RPMI7951 (cell line): ENCODE measurements around the gene TBCE.

GRCh38 chr1:234954910-234956280 is 173.2 kb downstream of the TOMM20 start:
- RAMPAGE, long total RNA, result no peak

DNA sequence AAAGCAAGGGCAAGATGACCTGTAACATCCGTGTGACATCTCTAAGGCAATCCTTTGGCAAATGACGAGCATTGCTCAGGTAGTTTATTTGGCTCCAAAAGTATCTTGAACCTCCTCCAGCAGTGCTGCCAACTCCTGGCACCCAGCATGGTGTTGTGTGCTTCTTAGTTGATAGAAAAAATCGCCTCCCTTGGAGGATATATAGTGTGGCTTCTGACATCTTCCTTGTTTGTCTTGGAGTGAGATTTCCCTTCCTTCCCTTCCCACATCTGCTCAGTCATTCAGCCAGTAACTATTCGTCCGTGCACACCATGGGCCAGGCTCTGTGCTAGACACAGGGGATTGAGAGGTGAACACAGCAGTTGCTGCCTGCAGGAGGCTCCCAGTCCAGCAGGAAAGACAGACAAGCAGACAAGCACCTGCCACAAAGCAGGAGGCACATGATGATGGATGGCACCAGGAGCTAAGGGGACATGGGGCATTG is 121.7 kb downstream of the TOMM20 start:
- RAMPAGE, long total RNA, result no peak

DNA sequence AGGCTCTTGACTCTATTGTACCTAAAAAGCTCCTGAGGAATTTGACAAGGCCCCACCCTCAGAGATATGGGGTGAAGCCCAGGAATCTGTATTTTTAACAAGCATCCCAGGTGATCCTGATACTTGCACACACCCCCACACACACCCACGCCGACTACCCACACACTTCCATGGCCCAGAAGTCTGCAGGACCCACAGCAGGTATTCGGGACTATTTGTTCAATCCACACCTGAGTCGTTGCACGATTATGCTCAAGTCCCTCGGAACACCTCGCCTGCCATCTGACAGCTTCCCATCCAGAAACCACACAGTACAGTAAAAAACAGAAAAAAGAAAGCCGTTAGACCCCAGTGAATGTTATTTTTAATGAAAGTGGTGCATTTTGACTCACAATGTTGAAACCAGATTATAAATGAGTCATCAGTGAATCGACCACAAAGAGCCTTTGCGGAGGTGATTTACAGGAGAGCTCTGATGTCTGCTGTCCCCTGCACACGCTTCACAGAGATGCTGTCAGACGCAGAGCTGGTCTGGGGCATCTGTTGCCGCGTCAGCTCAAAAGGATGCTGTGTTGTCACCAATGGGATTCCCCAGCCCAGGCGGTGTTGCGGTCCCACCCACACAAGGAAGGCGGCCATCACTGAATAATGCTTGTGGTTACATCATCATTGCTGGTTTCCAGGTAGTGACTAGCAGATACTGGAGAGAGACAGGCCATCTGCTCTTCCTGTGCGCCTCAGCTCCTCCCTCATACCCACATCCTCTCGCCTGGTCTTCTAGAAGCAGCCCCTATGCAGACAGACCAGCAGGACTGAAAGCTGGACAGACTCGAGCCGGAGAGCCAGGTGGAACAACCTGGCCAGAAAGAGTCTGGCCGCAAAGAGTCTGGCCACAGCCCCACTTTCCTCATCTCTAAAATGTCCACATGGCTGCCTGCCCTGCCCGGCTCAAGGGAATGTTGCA is 116.9 kb downstream of the TOMM20 start:
- RAMPAGE, long total RNA, result no peak

GRCh38 chr1:235301903-235302148 is 26.2 kb downstream of the ARID4B start:
- RAMPAGE, long total RNA, result no peak

GRCh38 chr1:235307325-235307650 is 20.7 kb downstream of the ARID4B start:
- RAMPAGE, long total RNA, result no peak

GRCh38 chr1:235366998-235367834 is at the start of gene TBCE:
Gene TBCE (plus strand): TSS chr1:235367427.
- RAMPAGE, long total RNA, result start-site peak on the plus strand at chr1:235367399-235367451, 120 and 55 reads in 2 replicates

DNA sequence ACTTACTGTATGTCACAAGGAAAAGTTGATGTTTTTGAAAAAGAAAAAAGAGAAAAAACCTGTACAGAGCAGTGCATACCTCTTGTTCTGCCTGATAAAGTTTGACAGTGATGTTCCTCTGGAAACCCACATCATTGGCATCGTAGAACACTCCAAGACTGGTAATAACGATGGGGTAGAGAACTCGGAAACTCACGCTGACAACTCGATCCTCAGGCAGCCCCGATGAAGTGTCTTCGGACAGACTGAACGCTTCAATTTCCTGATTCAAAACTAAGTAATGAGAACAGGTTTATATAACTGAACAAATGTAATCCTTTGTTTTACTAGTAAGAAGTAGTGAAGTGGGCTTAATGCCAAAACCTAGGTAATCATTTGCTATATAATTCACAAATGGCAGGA is 20.0 kb downstream of the B3GALNT2 start:
- RAMPAGE, long total RNA, result no peak

DNA sequence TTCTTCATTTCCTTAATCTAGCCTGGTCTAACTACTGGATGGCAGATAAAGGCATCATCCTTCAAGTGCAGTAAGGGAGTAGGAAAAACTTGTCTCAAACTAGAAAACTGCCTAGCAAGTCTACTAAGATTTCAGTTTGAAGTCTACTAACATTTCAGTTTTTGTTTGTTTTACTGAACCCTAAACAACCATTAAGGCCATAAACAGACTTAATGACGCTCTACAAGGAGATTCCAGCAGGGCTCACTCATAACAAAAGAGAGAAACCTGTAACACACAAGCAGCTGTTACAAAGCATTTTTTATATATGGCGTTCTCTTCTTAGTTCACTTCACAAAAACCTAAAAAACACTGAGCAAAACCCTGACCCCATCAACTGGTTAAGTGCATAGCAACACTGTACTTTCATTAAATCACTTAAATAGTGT is 1.7 kb downstream of the B3GALNT2 start:
- RAMPAGE, long total RNA, result no peak

DNA sequence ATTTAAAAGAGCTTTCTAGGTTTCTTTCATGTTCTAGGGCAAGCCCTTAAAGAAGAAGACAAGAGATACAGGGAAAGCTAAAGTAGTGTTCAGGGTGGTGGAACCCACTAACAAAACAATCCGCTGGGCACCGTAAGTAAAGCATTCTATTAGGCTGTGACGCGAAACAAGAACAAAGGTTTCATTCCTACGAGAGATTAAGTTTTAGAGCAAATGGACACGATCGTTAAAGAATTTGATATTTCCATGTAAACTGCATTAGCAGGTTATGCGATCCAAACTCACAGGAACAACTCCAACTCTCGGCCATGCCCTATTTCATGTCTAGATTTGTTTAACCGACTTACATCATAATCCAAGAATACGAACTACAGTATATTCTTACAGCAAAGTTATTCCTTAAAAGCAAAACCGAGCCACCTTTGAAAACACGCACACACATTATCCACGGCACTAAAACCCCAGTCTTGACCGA is 963 bp downstream of the B3GALNT2 start:
- RAMPAGE, long total RNA, result no peak

- RAMPAGE, long total RNA, result no peak
Measured at GRCh38 chr1:235527035-235527553, 22.8 kb upstream of the B3GALNT2 start.

GRCh38 chr1:235648286-235648817 is 1.2 kb downstream of the GNG4 start:
- RAMPAGE, long total RNA, result no peak

DNA sequence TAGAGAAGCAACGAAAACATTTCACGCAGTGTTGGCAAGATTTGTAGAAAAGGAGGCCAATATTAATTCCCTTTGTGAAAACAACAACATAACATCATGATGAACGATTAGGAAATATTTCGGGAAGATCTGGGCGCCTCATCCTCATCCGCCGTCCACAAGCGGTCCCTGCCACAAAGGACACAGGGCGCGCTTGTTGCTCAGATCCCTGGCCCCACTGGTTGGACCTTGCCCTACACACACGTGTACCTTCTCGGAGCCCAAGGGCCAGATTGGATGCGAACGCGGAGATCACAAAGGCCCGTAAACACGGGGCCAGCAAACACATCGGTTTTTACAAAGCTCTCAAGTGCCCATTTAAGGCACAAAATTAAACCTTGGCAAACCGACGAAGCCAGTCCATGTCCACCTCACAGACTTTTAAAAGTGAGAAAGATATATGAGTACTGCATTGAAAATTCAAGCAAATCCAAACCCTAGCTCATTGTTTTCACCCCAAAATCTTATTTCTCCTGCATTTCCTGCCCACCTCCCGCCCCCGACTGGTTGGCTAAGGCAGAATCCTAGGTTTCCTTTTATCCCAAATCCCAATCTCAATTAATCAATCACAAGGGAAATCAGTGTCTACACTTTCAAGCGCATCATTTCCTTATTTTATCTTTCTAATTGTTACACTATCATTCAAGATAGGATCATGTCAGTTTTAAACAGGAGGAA is 1.5 kb upstream of the GNG4 start:
- RAMPAGE, long total RNA, result no peak

DNA sequence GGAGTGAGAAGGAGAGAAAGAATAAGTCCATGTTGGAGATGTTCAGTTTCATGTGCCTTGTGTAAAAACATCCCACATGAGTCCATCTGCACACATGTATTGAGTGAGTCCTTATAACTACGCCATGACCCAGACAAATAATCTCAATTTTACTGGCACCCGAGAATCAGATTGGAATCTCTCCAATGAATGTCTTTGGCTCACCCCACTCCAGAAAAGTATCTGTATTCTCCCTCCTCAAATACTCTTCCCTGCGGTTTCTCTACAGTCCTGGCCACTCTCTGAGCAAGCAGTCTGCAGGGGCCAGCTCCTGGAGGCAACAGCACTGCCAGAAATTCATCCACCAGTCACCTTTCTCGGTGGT is 16.0 kb upstream of the LYST start:
- RAMPAGE, long total RNA, result no peak

GRCh38 chr1:235972394-235972930 is 92.4 kb downstream of the NID1 start:
- RAMPAGE, long total RNA, result no peak

DNA sequence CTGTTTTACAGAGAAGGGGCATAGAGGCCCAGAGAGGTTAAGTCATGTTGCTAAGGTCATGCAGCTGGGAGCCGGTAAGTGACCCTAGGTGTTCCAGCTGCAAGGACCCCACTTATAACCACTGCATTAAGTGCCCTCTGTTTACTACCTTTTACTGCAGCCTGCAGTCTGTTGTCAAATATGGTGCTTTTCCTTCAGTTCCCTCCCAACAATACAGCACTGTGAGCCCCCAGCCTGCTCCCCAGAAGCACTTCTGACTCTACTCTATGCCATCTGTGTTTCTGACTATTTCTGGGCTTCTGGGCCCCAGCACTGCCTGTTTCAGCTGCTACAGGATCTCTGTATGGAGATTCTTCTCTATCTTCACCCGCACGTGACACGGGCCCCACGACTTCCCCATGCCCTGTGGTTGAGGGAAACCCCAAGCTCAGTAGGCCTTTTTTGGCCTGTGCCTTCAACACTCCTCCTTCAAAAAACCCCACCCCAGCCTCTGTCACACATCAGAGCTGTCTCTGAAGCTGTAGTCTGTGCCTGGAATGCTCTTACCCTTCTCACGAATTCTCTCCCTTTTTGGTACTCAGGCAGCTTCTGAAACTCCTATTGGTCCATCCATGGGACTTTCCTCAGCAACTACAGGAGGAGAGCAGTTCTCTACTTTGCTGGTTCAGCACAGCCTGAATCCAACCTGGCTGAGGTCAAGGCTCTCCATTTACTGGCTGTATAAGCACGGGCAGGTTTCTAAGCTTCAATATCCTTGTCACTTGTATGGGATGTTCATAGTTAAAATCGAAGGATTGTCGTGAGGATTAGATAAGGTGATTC is 1.9 kb upstream of the NID1 start:
- RAMPAGE, long total RNA, result no peak

- RAMPAGE, long total RNA, result no peak
Measured at GRCh38 chr1:236129165-236129900, 13.0 kb upstream of the GPR137B start.

DNA sequence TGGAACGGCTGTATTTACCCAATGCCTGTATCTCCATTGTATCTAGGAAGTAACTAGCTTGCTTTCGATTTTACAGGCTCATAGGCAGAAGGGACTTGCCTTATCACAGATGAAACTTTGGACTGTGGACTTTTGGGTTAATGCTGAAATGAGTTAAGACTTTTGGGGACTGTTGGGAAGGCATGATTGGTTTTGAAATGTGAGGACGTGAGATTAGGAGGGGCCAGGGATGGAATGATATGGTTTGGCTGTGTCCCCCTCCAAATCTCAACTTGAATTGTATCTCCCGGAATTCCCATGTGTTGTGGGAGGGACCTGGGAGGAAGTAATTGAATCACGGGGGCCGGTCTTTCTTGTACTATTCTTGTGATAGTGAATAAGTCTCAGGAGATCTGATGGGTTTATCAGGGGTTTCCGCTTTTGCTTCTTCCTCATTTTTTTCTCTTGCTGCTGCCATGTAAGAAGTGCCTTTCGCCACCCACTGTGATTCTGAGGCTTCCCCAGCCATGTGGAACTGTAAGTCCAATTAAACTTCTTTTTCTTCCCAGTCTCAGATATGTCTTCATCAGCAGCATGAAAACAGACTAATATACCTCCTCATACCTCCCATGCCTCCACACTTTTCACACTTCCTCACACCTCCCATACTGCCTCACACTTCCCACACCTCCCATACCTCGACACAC is 21.0 kb downstream of the GPR137B start:
- RAMPAGE, long total RNA, result no peak

DNA sequence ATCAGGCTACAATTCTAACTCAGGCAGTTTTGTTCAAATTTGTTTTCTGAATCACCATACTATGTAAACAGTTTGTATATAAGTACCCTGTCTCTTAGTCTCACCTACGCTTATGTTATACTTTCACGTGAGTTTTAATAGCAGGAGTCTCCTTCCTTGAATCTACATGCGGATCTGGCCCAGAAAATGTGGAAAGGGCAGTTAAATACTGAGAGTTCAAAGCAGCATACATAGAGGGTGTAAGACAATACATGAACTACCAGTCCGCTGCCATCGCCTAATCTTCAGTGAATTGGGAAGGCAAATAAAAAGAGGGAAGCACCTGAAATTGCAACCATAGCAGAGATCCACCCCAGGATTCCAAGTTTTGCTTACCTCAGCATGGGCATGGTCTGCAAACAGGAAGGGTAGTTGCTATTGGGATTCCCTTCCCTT is 64.0 kb downstream of the GPR137B start:
- RAMPAGE, long total RNA, result no peak

DNA sequence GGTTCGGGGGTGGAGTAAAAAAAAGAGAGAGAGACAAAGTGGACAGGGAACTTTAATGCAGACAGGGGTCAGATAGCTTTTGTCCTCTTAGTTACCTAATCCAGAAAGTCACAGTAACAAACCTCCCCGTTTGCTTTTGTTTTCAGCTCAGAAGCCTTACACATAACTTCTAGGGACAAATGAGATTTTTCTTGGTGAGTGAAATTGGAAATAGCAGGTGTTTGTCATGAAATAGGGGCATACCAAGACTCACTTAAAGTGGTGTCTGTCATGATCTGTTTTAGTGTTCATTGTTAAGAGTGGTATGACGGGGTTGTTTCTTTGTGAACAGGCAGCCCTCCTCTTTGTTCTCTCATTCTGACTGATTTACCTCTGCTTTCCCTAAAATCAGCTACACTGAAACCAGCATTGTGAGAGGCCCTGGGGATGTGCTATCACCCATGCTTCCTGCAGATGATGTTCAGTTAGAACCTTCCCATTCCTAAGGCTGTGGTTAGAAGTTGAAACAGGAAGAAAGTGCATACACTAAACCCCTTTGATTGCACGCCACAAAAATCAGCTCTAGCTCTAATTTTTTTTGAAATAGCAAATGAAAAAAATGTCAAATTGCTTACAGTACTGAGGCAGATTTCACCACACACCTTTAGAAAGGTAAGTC is 2.6 kb upstream of the ERO1B start:
- RAMPAGE, long total RNA, result no peak

DNA sequence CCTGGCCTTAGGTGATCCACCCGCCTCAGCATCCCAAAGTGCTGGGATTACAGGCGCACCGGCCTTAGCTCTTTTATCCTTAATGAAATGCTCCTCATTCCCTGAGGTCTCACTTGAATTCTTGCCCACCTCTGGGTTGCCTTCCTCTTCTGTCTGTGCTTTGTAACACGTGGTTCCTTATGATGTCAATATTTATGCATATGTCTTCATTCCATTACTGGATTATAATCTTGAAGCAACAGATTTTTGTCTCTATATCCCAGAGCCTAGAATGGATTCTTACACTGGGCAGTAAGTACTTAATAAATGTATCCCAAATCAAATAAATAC is 64.0 kb upstream of the LGALS8 start:
- RAMPAGE, long total RNA, result no peak